GM12878 (cell line): ENCODE measurements around a stretch of chr10.

DNA sequence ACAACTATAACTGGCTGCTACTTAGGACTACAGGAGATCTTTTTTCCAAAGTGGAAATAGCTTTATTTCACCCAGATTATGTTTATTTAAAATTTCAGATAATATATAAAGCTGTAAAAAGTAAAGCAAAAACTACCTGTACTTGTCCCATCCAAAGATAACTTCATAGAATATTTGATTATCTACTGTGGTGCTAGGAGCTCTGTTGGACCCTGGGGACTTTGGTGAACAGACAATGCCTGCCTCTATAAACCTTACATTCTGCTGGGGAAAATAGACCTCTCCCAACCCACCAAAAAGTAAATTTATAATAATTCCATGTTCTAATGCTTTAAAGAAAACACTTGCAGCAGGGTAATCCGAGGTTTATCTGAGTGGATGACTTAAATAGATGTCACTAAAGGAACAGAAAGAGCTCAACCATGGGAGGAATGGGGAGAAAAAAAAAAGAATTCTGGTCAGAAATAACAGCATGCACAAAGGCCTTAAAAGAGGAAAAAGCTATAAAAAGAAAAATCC, 9.1 kb downstream of the TASOR2 start:
- RAMPAGE, long total RNA: no peak
- RRBS, 2 experiments: no CpG with 5 or more reads among the region's 1 CpG
CAGE:
- cytosol, long polyA minus RNA: no peak
- cytosol, long polyA plus RNA: no peak
- long polyA plus RNA: no peak
- nucleolus, long total RNA: no peak
- nucleus, long polyA plus RNA: no peak
- nucleus, long total RNA: no peak

DNA sequence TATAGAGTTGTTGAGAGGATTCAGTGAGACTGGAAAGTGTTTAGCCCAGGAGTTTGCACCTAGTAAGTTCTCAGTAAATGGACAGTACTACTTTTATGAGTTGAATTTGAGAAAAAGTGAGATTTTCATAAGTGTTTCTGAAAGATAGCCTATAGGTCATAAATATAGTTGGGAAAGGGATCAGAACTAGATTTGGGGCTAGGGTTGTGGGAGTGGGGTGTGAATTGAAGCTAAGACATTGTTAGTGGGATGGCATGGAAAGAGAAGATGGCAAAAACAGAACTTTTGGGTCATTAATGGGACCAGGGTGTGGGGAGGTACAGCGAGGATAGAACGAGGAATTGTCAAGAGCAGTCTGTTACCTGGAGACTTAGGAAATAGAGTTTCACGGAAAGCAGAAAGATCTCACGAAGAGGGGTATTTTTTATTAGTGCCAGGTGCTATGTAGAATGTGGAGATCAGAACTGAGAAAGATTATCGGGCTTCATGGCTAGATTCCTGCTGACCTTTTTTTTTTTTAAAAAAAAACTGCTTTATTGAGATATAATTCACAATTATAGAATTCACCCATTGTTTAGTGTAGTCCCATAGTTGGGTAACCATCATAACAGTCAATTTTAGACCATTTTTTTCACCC, 30.2 kb downstream of the TASOR2 start:
- RAMPAGE, long total RNA: no peak
- RRBS, 2 experiments: no CpG with 5 or more reads among the region's 5 CpGs
CAGE:
- cytosol, long polyA minus RNA: no peak
- cytosol, long polyA plus RNA: no peak
- long polyA plus RNA: no peak
- nucleolus, long total RNA: no peak
- nucleus, long polyA plus RNA: no peak
- nucleus, long total RNA: no peak

DNA sequence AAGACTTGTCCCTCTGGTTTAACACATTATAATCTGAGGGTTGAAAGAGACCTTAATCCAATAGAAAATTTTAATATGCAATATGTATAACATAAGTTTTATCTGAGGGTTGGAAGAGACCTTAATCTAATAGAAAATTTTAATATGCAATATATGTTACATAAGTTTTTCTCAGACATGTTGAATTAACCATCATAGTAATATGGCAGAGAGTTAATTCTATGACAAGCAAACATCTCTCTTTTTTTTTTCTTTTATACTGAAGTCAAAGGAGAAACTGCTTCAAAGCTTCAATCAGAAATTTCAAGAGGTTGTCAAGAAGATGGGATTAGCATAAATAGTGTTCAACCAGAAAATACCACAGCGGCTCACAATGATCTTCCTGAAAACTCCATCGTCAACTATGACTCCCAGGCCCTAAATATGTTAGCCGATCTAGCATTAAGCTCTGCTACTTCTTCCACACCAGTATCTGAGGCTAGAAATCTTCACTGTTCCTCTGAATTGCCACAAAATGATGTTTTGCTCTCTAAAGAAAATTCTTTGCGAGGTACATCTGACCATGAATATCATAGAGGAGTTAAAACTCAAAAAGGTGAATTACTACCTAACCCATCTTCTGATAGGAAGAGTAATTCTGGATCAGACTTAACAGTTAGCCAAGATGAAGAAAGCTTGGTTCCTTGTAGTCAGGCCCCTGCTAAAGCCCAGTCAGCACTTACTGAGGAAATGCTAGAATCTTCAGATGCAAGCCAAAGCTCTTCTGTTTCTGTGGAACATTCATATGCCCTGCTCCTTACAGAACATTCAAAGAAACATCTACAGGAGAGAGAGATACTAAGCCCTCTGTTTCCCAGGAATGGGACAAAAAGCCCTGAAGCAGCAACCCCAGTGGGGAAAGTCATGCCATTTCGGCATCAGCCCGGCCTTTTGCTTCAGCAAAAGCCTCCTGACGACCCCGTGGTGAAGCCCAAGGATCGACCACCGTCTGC, 55.0 kb downstream of the TASOR2 start:
- RAMPAGE, long total RNA: no peak
- RRBS, 2 experiments: no CpG with 5 or more reads among the region's 10 CpGs
CAGE:
- cytosol, long polyA minus RNA: start-site peak on the plus strand centred at position 321 of the sequence, 8 bp wide, 38 reads
- cytosol, long polyA plus RNA: no peak
- long polyA plus RNA: no peak
- nucleolus, long total RNA: no peak
- nucleus, long polyA plus RNA: no peak
- nucleus, long total RNA: no peak

DNA sequence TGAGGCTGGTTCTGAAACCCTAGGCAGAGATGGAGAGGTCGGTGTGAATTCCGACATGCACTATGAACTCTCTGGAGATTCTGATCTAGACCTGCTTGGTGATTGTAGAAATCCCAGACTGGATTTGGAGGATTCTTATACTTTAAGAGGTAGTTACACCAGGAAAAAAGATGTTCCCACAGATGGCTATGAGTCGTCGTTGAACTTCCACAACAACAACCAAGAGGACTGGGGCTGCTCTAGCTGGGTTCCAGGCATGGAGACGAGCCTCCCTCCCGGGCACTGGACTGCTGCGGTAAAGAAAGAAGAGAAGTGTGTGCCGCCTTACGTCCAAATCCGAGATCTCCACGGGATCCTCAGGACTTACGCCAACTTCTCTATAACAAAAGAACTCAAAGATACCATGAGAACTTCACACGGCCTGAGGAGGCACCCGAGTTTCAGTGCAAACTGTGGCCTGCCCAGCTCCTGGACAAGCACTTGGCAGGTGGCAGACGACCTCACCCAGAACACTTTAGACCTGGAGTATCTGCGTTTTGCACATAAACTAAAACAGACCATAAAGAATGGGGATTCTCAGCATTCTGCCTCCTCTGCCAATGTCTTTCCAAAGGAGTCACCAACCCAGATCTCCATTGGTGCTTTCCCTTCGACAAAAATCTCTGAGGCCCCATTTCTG, 64.3 kb downstream of the GDI2 start:
- RAMPAGE, long total RNA: no peak
- RRBS, 2 experiments: no CpG with 5 or more reads among the region's 17 CpGs
CAGE:
- cytosol, long polyA minus RNA: start-site peak on the plus strand centred at position 239 of the sequence, 52 bp wide, 18 reads
- cytosol, long polyA plus RNA: no peak
- long polyA plus RNA: no peak
- nucleolus, long total RNA: no peak
- nucleus, long polyA plus RNA: no peak
- nucleus, long total RNA: no peak

DNA sequence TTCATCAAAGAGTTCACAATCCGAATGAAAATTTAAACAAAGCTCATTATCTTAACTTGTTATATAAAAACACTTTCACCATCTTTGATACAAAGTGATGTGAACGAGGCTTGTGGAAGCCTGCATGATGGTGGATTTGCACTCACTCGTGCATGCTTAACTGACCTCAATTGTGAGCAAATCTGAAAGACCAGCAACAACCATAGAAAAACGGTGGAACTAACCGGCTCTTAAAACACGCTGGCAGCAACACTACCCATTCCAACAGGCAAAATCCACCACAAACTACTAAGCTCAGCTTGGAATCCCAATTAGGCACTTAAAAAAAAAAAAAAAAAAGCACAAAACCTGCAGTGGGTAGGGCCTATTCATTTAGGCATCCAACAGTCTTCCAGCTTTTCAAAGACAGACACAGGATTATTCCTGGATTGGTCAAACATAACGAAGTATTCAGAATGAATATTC, 1.9 kb downstream of the GDI2 start:
- RAMPAGE, long total RNA: no peak
- RRBS, 2 experiments: no CpG with 5 or more reads among the region's 7 CpGs
CAGE:
- cytosol, long polyA minus RNA: no peak
- cytosol, long polyA plus RNA: no peak
- long polyA plus RNA: no peak
- nucleolus, long total RNA: no peak
- nucleus, long polyA plus RNA: no peak
- nucleus, long total RNA: no peak

GRCh38 chr10:5816071-5816895, 3.0 kb upstream of the GDI2 start:
- RAMPAGE, long total RNA: no peak
- RRBS, 2 experiments: no CpG with 5 or more reads among the region's 7 CpGs
CAGE:
- cytosol, long polyA minus RNA: no peak
- cytosol, long polyA plus RNA: no peak
- long polyA plus RNA: no peak
- nucleolus, long total RNA: no peak
- nucleus, long polyA plus RNA: no peak
- nucleus, long total RNA: no peak

DNA sequence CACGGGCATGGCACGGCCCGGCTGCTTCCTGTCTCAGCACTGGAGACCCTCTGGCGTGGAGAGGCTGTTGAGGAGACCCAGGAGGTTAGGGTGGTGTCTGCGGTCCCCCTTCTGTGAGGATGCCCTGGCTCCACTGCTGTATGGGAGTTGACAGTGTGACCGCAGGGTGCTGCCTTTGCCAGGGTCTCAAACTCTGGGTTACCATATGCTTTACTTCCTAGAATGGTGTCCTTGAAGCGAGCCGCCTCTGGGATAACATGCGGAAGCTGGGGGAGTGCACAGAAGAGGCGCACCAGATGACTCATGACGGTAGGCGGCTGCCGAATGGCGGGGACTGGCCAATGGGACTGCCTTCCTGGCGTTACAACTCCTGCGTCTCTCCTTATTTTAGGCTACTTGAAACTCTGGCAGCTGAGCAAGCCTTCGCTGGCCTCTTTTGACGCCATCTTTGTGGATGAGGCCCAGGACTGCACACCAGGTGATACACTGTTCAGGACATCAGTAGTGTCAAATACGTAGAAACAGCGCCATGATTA, 27.2 kb downstream of the FBH1 start:
- RAMPAGE, long total RNA: no peak
- RRBS, 2 experiments: no CpG with 5 or more reads among the region's 20 CpGs
CAGE:
- cytosol, long polyA minus RNA: no peak
- cytosol, long polyA plus RNA: no peak
- long polyA plus RNA: no peak
- nucleolus, long total RNA: no peak
- nucleus, long polyA plus RNA: no peak
- nucleus, long total RNA: no peak

GRCh38 chr10:5950273-5950864, 27.0 kb downstream of the IL15RA start:
- RAMPAGE, long total RNA: no peak
- RRBS, 2 experiments: no CpG with 5 or more reads among the region's 11 CpGs
CAGE:
- cytosol, long polyA minus RNA: no peak
- cytosol, long polyA plus RNA: no peak
- long polyA plus RNA: no peak
- nucleolus, long total RNA: no peak
- nucleus, long polyA plus RNA: no peak
- nucleus, long total RNA: no peak

GRCh38 chr10:5965194-5965827, 12.0 kb downstream of the IL15RA start:
- RAMPAGE, long total RNA: no peak
- RRBS, 2 experiments: no CpG with 5 or more reads among the region's 13 CpGs
CAGE:
- cytosol, long polyA minus RNA: no peak
- cytosol, long polyA plus RNA: no peak
- long polyA plus RNA: no peak
- nucleolus, long total RNA: no peak
- nucleus, long polyA plus RNA: no peak
- nucleus, long total RNA: no peak

DNA sequence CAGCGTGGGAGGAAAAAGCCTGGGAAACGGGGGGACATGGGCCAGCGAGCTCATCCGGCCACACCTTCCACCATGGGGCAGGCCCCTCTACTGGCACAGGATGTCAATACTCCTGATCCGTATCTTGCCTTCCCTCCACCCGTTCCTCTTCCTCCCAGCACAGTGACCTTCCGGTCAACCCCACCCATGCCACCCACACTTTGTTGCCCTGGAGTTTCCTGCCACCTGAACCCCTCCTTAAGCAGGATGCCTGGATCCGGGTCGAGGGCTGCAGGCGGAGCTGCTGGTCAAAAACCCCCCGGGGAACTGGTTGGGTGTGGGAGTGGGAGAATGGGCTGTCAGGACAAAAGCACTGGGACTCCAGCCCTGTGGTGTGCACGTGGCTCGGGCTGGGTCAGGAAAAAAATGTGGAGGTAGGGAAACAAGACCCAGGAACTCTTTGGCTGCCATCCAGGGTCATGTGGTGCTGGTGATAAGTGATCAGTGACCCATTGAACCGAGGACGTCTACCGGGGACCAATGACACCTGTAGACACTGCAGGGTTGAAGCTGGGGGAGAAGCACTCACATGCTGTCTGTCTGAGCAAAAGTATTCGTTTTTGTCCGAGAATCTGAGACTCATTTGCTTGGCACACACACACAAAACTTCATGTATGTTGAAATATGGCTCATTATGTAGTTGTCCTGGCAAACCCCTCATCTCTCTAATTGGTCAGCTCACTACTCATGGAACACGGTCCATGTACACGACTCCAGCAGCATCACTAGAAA, 8.1 kb downstream of the IL2RA start:
- RAMPAGE, long total RNA: no peak
- RRBS, 2 experiments: 9 to 24% methylated on average over 5 to 6 of the region's 20 CpGs
CAGE:
- cytosol, long polyA minus RNA: no peak
- cytosol, long polyA plus RNA: no peak
- long polyA plus RNA: no peak
- nucleolus, long total RNA: no peak
- nucleus, long polyA plus RNA: no peak
- nucleus, long total RNA: no peak

DNA sequence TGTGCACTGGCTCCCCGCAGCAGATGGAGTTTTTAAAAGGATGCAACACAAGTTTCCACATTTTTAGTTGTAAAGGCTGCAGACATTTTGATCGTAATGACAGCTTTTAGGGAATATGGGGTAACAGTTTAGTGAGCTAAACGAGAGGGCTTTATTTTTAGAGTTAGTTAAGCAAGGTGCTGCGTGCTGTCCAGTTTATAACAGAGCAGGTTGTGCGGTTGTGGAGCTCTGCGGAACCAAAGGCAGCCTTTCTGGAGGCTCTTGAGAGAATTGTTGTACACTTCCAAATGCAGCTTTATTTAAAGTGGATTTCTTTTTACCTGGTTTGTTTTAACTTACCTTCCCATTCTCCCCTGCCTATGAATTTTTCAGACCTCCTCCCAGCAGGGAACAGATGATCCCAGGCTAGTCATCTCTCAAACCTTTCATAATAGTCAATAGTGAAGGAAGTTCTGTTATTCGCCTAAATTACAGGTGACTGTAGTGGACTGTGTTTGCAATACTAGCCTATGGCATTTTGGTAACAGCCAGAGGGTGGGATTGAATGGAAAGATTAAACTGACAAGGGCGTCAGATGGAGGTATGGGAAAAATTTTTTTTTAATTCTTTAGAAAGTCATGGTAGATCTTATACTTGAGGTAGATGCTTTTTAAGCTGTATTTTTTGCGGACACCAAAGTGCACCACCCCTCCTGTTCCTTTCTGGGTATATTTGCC, 1.6 kb downstream of the RBM17 start:
- RAMPAGE, long total RNA: no peak
- RRBS, 2 experiments: no CpG with 5 or more reads among the region's 9 CpGs
CAGE:
- cytosol, long polyA minus RNA: no peak
- cytosol, long polyA plus RNA: no peak
- long polyA plus RNA: no peak
- nucleolus, long total RNA: no peak
- nucleus, long polyA plus RNA: no peak
- nucleus, long total RNA: no peak

GRCh38 chr10:6104620-6105266, 15.9 kb downstream of the RBM17 start:
- RAMPAGE, long total RNA: no peak
- RRBS, 2 experiments: no CpG with 5 or more reads among the region's 10 CpGs
CAGE:
- cytosol, long polyA minus RNA: no peak
- cytosol, long polyA plus RNA: no peak
- long polyA plus RNA: no peak
- nucleolus, long total RNA: no peak
- nucleus, long polyA plus RNA: no peak
- nucleus, long total RNA: no peak

DNA sequence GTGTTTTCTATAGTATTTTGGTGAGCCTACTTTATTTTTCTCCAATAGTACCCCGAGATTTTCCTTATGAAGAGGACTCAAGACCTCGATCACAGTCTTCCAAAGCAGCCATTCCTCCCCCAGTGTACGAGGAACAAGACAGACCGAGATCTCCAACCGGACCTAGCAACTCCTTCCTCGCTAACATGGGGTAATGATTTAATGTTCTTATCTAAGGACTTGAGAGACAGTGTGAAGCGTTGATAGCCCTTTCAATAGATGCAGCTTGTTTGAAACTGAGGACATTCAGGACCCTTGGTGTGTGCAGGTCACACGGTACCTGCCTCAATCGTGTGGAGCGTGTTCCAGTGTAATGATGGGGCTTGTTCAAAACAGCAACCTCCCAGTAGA, 21.1 kb downstream of the RBM17 start:
- RAMPAGE, long total RNA: no peak
- RRBS, 2 experiments: no CpG with 5 or more reads among the region's 10 CpGs
CAGE:
- cytosol, long polyA minus RNA: no peak
- cytosol, long polyA plus RNA: no peak
- long polyA plus RNA: no peak
- nucleolus, long total RNA: no peak
- nucleus, long polyA plus RNA: no peak
- nucleus, long total RNA: no peak

GRCh38 chr10:6162406-6162931, 40.3 kb upstream of the PFKFB3 start:
- RAMPAGE, long total RNA: no peak
- RRBS, 2 experiments: no CpG with 5 or more reads among the region's 6 CpGs
CAGE:
- cytosol, long polyA minus RNA: no peak
- cytosol, long polyA plus RNA: no peak
- long polyA plus RNA: no peak
- nucleolus, long total RNA: no peak
- nucleus, long polyA plus RNA: no peak
- nucleus, long total RNA: no peak

GRCh38 chr10:6200468-6201406, 2.0 kb upstream of the PFKFB3 start:
- RAMPAGE, long total RNA: no peak
- RRBS, 2 experiments: no CpG with 5 or more reads among the region's 53 CpGs
CAGE:
- cytosol, long polyA minus RNA: no peak
- cytosol, long polyA plus RNA: no peak
- long polyA plus RNA: no peak
- nucleolus, long total RNA: no peak
- nucleus, long polyA plus RNA: no peak
- nucleus, long total RNA: no peak

DNA sequence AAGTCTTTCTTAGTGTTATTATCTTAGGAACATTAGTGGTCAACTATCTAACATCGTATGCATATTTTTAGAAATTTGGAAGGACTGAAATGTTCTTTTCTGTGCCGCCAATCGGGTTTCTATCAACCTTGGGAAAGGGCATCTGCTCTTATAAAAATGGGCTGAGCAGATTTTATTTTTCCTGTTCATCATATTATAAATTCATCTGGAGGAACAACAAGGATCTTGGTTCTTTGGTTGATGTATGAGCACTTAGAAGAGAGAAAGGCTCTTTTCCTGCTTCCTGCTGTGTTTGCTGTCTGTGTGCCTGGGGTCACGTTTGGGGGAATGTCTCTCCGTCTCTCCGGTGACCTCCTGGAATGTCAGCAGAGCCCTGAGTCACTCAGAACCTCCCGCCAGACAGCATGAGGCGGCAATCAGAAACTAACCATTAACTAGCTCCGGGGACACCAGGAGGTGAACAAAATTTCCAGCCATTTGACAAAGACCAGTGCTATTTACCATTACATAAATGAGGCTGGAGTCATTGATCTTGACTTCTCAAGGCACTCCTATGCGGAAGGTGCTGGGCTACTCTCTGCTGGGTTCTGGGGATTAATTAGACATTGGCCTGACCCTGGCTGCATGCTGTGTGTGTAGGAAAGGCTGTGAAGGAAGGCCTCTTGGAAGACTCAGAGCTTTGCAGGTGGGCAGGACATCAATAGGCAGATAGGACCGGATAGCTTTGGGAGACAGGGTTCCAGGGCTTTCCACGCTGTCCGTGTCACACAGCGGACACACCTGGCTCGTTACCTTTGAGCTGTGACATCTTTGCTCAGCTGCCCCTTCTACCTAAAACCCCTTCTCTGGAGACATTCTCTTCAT, 76.8 kb downstream of the PFKFB3 start:
- RAMPAGE, long total RNA: no peak
- RRBS, 2 experiments: 65 to 96% methylated on average over 3 of the region's 15 CpGs
CAGE:
- cytosol, long polyA minus RNA: no peak
- cytosol, long polyA plus RNA: no peak
- long polyA plus RNA: no peak
- nucleolus, long total RNA: no peak
- nucleus, long polyA plus RNA: no peak
- nucleus, long total RNA: no peak

DNA sequence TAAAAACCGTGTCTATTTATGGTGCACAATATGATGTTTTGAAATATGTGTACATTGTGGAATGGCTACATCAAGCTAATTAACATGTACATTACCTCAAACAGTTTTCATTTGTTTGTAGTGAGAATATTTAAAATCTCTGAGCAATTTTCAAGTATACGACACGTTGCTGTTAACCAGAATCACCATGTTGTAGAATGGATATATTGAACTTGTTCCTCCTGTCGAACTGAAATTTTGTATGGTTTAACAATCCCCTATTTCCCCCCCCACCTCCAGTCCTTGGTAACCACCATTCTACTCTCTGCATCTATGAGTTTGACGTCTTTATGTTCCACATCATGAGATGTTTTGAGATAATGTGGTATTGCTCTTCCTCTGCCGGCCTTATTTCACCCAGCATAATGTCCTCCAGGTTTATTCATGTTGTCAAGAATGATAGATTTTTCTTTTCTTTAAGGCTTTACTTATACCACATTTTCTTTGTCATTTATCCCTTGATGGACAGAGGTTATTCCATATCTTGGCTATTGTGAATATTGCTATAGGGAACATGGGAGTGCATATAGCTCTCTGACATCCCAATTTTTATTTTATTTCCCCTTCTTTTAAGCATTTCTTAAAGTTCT, 17.4 kb upstream of the PRKCQ start:
- RAMPAGE, long total RNA: no peak
- RRBS, 2 experiments: no CpG with 5 or more reads among the region's 6 CpGs
CAGE:
- cytosol, long polyA minus RNA: no peak
- cytosol, long polyA plus RNA: no peak
- long polyA plus RNA: no peak
- nucleolus, long total RNA: no peak
- nucleus, long polyA plus RNA: no peak
- nucleus, long total RNA: no peak

GRCh38 chr10:6607124-6607588, 27.1 kb upstream of the PRKCQ start:
- RAMPAGE, long total RNA: no peak
- RRBS, 2 experiments: no CpG with 5 or more reads among the region's 4 CpGs
CAGE:
- cytosol, long polyA minus RNA: no peak
- cytosol, long polyA plus RNA: no peak
- long polyA plus RNA: no peak
- nucleolus, long total RNA: no peak
- nucleus, long polyA plus RNA: no peak
- nucleus, long total RNA: no peak

GRCh38 chr10:7170472-7171927, 239.8 kb downstream of the SFMBT2 start:
- RAMPAGE, long total RNA: no peak
- RRBS, 2 experiments: 94 to 97% methylated on average over 4 of the region's 43 CpGs
CAGE:
- cytosol, long polyA minus RNA: no peak
- cytosol, long polyA plus RNA: no peak
- long polyA plus RNA: no peak
- nucleolus, long total RNA: no peak
- nucleus, long polyA plus RNA: no peak
- nucleus, long total RNA: no peak